ENCODE data around the genes KIF2A and IPO11.

DNA sequence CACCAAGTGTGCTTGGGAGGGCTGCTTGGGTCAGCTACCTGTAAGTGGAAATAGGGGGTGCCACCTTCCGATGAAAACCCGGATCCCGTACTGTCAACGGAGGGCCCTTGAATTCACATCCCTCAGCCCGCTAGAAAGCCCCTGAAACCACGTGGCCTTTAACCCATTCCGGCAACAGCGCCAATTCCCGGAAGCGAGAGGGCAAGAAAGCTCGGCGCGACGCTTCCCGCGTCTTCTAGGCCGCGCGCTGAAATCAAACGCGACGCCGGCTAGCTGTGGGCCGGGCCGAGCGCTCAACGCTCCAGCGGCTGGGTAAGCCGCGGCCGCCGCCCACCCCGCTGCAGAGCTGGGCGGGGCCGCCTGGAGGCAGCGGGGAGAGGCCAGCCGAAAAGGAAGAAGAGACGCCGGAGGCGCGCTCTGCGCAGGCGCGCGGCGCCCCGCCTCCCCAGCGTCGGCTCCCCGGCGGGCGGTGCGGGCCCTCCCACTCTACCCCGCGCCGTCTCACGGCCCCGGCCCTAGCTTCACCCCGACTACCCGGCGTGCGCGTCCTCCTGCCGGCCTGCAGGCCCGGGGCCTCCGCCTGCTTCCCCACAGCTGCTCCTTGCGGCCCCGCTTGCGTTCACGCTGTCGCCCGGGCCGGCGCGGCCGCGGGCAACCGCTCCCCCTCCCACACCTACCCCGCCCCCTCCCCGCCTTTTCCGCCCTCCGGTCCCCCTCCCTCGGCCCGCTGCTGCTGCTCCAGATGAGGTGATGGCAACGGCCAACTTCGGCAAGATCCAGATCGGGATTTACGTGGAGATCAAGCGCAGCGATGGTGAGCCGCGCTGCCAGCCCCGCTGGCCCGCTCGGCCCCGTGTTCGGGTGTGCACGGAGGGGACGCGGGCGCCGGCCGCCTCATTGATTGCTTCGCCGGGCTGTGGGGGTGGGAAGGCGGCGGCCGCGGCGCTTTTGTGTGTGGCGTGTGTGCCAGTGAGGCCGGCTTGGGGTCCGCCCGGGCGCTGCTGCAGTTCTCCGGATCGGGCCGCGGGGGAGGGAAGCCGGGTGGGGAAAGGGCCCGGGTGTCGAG is at the start of gene KIF2A:
Gene KIF2A (plus strand): TSS at position 484 of the 1,066 bp plus-strand sequence.
- CAGE, long polyA plus RNA: no peak
- RRBS: under 1% methylated on average over 60 of the region's 122 CpGs

- CAGE, long polyA plus RNA: no peak
- RRBS: no CpG with 5 or more reads among the region's 75 CpGs
Observed at GRCh38 chr5:62412303-62413358, at the start of gene IPO11. TSS of gene IPO11 (plus strand) at chr5:62412763.

DNA sequence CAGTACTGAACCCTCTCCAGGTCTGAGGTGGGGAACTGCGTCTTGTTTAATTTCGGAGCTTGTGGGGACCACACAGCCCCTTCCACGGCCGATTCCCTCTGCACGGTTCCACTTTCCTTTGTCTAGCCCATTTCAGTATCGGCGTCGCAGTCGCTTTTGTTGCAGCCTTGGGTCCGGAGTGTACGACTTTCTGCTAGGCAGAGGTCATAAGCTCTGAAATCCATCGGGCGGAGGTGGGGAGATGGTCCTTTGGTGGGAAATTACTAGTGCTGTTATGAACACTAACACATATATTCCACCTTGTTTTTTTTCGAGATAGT is 624 bp downstream of the RNF180 start:
- CAGE, long polyA plus RNA: no peak
- RRBS: no CpG with 5 or more reads among the region's 14 CpGs

DNA sequence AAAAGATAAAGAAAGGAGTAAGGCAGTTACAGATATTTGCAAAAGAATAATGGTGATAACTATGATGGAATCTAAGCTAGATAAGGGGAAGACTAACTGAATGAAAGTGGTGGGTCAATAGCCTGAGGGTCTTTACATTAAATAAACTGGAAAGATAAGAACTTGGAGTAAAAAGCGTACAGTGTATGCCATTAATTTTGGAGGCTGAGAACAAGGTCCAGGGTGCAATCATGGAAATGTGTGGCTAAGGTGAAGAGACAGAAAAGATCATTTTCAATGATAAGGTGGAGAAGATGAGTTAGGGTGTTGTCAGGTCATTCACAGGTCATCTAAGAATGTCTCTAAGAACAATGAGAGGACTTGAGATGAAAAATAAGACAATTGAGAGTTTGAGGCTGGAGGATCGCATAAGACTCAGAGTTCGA is 37.6 kb downstream of the SREK1IP1 start:
- CAGE, long polyA plus RNA: no peak
- RRBS: no CpG with 5 or more reads among the region's 3 CpGs

GRCh38 chr5:65038225-65038582 is 269.5 kb downstream of the CWC27 start:
- CAGE, long polyA plus RNA: no peak
- RRBS: no CpG with 5 or more reads among the region's 1 CpG

DNA sequence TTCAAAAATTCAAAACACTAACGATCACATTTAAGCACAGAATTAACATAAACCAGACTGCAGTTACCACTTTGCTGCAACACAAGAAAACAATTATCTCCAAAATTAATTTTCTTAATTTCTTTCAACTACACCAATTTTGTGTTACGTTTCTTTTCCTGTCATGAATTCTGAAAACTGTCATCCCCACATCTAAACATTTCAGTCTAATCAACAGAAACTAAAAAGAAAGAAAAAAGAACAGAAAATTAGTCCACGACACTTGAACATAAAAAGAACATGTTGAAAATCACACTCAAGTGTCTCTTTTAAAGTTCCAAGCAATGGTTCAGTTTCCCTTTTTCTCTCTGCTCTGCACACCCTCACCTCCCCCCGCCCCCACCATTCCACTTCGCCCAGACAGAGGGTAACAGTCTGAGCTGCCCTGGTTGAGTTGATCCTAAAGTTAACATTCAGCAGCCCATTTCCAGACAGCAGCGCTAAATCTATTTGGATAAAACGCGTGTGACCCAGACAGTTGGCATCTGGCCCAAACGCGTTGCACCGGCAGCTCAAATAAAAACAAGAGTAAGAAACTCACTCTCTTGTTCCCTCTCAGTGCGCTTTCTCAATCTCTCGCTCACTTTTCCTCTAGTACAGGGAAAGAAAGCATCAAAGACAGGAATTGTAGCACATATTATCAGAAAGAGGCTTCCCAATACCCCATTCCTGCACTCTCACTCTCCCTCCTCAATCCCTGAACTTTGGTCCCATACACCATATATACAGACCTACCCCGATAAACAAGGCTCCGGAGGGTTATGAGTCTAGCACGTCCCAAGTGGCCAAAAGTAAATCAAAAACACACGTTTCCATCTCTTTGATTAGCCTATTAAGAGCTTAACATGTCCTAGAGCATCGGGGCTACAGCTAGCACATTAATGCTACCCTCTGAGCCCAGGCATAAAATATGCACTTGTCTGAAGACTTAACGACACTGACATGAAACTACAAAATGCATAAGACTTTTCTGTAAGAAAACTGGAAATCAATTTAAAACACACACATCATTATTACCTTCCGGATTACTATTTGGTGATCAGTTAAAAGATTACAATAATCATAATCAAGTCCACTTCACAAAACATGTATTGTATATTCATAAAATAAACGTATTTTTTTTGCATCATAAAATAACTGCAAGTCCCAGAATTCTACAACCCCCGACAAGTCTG is 1.4 kb downstream of the ADAMTS6 start:
- CAGE, long polyA plus RNA: no peak
- RRBS: no CpG with 5 or more reads among the region's 22 CpGs

- CAGE, long polyA plus RNA: no peak
- RRBS: no CpG with 5 or more reads among the region's 16 CpGs
Observed at GRCh38 chr5:65625097-65625603, 323 bp downstream of the SHLD3 start.

GRCh38 chr5:65788015-65788530 is 66.1 kb downstream of the NLN start:
- CAGE, long polyA plus RNA: no peak
- RRBS: no CpG with 5 or more reads among the region's 2 CpGs

DNA sequence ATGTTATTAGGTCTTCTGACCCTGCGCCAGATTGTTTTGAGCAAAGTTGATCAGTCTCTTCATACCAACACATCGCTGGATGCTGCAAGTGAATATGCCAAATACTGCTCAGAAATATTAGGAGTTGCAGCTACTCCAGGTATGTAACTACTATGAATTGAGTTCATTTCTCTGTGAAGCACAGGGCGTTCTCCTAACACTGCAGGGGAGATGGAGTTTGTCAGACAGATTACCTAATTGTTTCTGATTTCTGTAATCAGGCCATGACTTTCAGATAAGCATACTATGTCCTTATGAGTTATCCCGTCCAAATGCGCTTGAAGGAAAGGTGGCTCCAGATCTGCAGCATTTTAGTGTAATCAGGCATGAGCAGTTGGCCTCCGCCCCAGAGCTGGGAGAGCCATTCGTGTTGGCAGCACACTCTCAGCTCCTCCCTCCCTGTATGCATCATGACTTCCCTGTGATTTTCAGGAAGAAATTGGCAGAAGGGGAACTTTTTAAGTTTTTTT is 88.1 kb downstream of the NLN start:
- CAGE, long polyA plus RNA: no peak
- RRBS: no CpG with 5 or more reads among the region's 7 CpGs

DNA sequence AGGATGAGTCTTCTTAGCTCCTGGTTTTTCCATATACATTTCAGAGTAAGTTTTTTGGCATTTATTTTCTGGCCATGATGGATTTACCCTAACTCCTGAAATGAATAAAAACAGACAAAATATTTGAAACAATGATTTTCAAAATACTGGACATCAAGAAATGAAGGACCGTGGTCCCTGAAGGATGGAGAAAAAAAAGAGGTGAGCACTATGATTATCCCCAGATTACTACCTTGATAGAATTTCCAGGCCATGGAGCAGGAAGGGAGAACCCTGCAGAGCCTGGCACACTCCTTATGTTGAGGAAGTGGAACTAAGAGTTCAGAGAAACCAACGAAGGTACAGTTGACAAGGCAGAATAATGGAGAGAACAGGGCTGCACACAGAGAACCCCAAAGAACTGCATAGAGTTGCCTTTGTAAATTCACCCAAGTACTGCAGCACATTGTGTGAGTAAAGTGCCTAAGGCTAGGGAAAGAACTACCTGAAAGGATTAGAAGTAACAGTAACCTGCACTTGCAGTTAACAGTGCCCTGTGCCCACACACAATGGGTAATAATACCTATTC is 57.0 kb upstream of the SREK1 start:
- CAGE, long polyA plus RNA: no peak
- RRBS: no CpG with 5 or more reads among the region's 2 CpGs

- CAGE, long polyA plus RNA: no peak
- RRBS: no CpG with 5 or more reads among the region's 1 CpG
Observed at GRCh38 chr5:66098934-66099506, 45.1 kb upstream of the SREK1 start.

GRCh38 chr5:66180740-66181106 is 36.6 kb downstream of the SREK1 start:
- CAGE, long polyA plus RNA: no peak
- RRBS: no CpG with 5 or more reads among the region's 1 CpG

GRCh38 chr5:66582441-66582948 is 13.7 kb upstream of the MAST4 start:
- CAGE, long polyA plus RNA: no peak
- RRBS: no CpG with 5 or more reads among the region's 4 CpGs

DNA sequence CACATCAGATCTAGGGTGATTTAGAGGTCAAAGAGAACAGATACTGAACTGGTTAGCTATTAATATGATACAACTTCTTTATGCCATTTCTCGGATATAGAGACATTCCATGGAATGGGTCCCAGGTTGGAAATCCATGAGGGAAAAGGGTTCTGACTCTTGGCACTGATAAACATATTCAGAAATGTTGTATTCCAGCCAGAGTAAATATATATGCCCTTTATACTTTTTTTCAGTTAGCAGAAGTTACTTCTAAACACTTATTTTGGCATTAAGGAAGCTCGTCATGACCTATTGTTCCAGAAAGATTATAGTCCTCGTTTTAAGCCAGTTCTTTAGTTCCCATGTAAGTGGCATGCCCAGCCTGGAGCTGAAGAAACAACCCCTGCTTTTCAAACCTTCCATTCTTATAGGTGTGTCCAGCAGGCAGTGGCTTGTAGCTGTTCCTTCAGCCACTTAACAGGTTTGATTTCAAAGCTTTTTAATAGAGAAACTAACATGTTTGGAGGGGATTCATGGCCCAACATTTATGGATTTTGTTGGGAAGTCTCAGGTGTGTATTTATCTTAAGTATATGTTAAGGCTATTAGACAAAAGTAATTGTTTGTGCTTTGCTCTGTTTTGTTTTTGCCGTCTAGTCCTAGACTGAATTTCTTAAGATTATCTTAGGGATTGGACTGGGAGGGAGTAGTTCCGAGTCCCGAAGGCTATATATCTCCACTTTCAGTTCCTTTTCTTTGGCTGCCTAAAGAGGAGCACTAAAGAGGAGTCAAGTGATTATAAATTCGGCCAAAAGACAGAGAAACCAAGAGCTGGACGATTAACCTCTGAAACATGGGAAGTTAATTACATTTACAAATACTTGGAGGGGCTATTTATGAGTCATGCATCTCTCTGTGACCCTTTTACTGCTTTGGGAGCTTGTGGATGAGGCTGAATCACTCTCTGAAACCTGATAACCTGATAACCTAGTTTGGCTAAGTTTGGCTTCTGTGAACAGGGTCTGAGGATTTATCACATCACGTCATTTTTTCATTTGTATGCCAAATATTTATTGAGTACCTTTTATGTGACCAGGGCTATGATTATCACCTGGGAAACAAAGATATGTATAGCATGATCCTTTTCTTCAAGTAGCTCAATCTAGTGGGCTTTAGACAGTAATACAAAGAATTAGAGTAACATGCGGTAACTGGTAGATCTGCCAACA is 181.3 kb downstream of the CD180 start:
- CAGE, long polyA plus RNA: no peak
- RRBS: no CpG with 5 or more reads among the region's 10 CpGs

DNA sequence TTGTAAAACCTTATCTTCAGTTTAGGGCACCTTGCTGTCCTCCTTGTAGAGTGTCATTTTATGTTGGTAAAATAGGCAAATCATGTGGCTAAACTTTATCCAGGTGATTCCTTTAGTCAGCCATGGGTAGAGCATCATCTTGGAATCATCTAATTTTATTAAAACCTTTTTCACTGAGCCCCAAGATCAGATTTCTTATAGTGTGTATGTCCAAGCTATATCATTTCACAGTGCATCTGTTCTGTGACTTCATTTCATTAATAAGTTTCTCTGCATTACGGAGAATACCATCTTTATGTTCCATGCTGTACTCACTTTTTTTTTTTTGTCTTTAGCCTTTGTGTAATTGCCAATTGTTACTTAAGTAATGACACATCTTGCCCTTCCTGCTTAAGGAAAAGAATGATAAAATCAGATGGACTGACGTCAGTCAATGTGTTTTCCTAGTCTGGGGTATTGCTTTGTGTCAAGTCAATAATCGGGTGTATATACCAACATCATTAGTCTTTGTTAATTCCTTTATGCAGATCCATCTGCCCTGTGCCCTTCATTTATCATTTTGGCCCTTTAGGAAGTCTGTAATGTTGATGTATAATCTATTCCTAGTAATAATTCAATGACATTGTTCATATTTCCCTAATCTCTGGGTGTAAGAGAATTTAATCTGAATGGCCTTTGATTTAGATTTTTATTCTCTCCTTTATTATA is 133.6 kb downstream of the CD180 start:
- CAGE, long polyA plus RNA: no peak
- RRBS: no CpG with 5 or more reads among the region's 3 CpGs

DNA sequence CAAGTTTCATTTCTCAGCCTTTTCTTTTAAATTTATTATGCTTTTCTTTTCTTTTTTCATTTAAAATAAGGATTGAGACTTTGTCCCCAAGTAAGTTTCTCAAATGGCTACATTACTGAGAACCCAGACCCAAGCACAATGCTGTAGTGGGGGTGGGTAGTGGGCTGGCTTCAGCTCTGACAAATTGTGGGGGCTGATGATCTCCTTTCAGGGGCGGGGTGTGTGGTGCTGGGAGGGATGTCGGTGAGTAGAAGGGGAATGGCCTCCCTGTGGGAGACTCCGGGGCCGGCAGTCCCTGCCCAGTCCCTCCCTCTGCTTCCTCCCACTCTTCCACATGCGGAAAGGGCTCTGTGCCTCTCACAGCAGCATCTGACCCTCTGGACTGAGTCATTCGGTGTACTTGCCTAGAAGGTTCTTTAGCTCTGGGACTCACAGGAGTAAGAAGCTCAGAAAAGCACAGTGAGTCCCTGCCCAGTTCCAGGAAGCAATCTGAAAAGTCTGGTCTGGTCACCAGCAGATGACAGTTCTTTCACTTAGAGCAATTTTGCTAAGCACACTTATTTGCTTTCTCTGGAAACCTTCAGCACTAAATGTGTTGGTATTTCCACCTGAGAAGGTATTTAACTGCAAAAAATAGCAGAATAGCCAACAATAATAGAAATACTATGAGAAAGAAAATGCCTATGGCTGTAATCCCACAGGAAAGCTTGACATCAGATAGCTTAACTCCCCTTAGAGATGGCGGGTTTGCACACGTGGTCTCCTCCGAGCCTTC is 14.1 kb downstream of the CD180 start:
- CAGE, long polyA plus RNA: no peak
- RRBS: no CpG with 5 or more reads among the region's 9 CpGs

GRCh38 chr5:67192799-67193541 is 3.6 kb downstream of the CD180 start:
- CAGE, long polyA plus RNA: no peak
- RRBS: no CpG with 5 or more reads among the region's 10 CpGs

DNA sequence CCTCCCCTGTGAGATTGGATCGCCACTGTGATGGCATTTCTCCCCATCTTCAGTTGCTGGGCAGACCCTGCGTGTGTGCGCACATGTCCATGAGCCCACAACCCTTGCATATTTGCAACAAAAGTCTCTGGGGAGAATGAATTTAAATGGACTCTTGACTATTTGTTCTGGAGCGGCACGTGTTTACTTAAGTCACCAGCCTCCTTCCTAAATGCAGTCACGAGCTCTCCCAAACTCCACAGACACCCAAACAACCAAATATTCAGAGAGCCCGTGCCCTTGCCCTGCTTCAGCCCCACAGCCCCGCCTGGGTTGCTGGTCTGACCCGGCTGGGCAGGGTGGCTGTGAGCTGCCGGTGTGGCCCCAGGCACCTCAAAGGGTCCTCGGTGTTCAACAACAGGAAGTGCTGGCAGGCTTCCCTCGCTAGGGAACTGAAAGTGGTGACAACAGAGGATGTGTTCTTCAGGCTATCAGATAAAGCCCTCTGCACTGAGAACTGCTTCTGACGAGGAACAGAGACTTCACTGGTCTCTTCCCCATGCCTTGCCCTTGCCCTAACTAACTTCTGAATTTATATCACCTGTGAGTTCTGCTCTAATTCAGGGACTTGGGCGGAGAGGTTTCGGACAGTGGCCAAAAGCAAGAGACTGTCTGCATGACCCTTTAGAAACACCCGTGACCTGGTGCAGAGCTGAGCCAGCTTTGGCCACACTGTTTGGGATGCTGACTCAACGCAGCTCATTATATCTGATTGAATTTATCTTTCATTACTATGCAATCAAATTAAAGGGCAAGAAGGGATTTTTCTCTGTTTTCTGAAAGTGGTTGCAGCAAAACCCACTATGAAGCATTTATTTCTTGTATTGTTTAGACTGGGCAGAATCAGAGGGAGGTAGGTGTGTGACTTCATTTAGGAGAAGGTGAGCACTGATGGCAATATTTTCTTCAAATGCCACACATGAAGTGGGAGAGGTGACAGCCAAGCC is 19.3 kb upstream of the CD180 start:
- CAGE, long polyA plus RNA: no peak
- RRBS: no CpG with 5 or more reads among the region's 17 CpGs

DNA sequence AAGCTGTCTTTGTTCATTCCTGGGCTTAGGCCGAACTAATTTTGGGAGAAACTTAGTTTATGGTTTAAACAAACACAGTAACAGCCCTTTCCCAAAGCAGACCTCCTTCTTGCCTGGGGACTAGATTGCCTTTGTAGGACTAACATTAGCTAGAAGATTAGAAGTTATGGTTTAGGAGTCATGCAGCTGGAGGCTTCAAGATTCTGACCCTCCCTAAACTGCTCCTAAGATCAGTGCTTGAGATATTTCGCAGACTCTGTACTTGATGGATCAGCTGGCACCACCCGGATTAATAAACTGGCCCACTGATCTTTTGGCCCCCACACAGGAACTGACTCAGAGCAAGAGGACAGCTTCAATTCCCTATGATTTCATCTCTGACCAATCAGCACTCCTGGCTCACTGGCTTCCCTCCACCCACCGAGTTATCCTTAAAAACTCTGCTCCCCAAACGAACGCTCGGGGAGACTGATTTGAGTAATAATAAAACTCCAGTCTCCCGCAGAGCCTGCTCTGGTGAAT is 36.3 kb upstream of the CD180 start:
- CAGE, long polyA plus RNA: no peak
- RRBS: no CpG with 5 or more reads among the region's 8 CpGs

GRCh38 chr5:67378539-67378817 is 181.9 kb upstream of the CD180 start:
- CAGE, long polyA plus RNA: no peak
- RRBS: no CpG with 5 or more reads among the region's 1 CpG